Measurements from ENCODE around the gene OR2K2.

DNA sequence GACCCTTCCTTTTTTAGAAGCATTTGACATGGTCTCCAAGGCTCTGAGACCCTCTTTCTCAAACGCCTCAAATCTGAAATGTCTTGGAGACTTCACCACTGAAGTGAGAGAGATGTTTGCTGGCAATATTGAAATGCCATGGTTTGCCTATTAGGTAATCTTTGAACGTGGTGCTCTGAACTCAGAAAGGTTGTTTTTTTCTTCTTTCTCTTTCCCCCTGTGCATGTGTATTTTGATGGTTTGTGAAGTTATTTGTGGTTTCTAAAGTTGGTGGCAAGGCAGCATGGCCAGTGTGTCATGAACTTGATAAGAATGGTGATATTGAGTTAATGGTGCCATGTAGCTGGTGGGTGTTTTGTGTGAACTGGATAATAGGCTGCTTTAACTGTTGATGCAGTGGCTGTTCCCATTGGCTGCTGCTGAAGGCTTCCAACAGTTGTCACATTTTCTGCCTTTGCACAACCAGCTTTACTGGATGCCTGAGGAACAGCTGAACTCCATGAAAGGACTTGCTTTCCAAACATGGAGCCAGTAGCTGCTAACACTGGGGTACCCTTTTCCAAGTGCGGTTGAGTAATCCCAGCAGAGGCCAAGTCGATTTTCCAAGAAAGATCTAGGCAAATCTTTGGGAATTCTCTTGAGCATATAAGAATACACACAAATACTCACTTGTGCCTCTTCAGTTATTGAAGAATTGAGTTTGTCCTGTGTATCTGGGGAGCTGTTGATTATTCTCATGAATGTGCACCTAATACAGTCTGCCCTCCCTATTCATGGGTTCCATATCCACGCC, 1.8 kb downstream of the PALM2AKAP2 start:
- RRBS, 2 experiments: no CpG with 5 or more reads among the region's 5 CpGs

DNA sequence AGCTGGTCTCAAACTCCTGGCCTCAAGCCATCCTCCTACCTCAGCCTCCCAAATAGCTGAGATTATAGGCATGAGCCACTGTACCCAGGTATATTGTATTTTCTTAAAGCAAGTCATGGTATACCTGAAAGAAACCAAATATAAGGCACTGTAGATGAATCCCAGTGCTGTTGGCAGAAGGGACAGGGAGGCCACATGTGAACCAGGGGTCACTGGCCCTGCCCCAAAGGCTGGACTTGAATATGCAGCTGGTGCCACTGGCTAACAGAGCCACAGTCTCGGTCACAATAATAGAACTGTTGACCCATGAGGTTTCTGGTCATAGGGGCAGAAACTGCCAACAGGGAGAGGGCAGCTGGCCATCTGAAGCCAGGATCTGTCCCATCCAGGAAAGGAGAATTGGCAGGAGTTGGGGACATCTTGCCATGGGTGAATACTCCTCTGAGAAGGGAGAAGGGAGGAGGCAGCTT, 31.8 kb downstream of the PALM2AKAP2 start:
- RRBS, 2 experiments: no CpG with 5 or more reads among the region's 1 CpG

GRCh38 chr9:109817199-109817435, 37.1 kb downstream of the PALM2AKAP2 start:
- RRBS, 2 experiments: no CpG with 5 or more reads among the region's 1 CpG

DNA sequence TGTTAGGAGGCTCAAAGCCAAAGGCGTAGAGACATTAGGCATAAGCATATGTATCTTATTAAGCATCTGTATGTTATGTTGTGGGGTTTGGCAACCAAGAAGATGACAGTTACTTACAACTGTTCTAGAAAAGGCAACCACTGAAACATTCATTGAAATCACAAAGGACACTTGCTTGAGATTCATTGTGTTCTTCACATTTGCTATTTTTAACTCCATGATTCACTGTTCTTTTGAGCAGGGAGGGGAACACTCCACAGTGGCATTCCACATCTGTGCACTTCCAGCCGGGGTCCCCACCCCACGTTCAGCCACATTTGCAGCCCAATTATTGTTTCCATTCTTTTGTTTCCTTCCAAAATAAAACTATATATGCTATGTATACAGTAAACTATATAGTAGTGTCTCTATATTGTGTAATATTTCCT, 107.1 kb downstream of the PALM2AKAP2 start:
- RRBS, 2 experiments: no CpG with 5 or more reads among the region's 3 CpGs

GRCh38 chr9:109907278-109908297, 127.6 kb downstream of the PALM2AKAP2 start:
- RRBS, 2 experiments: no CpG with 5 or more reads among the region's 10 CpGs

- RRBS, 2 experiments: 50 to 51% methylated on average over 6 of the region's 20 CpGs
Observed at GRCh38 chr9:110127155-110127857, 80.7 kb downstream of the C9orf152 start.

- RRBS, 2 experiments: no CpG with 5 or more reads among the region's 4 CpGs
Observed at GRCh38 chr9:111330132-111330425, at the start of gene OR2K2. Gene OR2K2 (minus strand): TSS chr9:111330224.

DNA sequence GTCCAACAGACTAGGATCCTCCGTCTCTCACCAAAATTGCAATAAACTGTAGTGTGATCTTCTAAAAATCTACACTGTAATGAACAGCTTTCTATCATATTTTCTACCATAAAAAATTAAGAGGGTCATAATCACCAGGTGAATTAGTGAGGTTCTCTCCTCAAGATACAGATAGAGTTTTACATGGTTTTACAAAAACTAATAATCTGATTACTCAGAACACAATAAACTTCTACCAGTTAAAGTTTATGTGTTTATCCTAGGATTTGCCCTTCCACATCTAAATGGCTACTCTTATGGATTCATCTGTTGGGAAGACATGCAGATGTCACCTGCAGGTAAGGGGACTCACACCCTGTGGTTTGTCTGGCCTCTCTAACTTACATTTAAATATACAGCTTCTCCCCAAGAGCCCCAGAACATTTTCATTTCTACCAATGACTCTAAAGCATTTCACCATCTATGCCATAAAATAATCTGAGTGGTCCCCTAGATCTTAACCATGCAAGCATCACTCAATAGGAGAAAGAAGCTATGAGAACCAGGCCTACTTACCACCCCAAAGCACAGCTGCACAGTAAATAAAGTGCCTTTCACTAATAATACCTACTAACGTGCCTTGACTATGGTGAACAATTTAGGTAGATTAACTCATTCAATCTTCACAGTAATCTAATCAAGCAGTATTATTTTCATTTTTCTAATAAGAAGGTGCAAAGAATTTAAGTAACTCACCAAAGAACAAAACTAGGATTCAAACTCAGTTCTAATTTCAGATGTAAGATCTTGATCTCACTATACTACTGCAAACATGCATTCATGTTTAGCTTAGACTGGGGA, 60.3 kb downstream of the ECPAS start:
- RRBS, 2 experiments: no CpG with 5 or more reads among the region's 2 CpGs

DNA sequence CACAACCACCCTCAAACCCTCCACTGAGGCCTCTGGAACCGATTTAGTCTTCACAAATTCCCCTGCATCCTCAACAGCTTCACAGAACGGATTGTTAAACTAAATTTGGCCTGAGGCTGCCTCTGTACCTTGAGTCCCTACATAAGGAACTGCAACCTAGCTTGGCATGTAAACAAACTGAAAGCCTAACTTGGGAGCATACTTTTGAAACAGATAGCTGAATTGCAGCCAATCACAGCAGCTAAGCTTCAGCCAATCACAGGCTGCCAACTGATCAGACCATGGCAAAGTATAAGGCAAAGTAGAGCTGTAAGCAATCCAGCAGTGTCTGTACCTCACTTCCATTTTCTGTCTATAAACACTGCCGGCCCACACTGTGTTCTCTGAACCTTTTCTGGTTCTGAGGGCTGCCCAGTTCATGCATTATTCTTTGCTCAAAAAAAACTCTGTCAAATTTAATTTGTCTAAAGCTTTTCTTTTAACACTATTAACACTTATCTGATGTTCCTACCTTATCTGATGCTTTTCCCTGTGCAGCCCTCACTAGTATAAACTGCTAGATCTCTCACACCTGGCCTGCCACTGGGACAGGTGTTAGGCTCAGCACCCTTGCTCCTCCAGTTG, 8.9 kb upstream of the ZNF483 start:
- RRBS, 2 experiments: no CpG with 5 or more reads among the region's 3 CpGs

DNA sequence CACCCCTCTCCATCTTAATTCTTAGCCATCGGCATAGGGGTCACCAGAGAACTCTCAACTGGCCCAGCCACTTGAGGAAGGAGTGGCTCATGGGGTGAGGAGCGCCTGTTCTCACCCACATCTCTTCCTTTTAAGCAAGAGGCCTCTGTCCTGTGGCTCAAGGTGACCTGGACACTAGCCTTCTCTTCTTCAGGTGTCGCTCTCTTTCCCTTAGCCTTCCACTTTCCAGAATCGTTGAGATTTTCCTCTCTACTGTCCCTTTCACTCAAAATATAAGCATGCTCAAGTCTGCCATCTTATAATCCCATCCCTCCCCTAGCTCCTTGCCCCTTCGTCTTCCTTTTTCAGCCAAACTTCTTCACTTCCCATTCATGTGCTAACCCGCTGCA, 13.2 kb downstream of the PTGR1 start:
- RRBS, 2 experiments: no CpG with 5 or more reads among the region's 6 CpGs

- RRBS, 2 experiments: no CpG with 5 or more reads among the region's 9 CpGs
Observed at GRCh38 chr9:111610656-111611275, 11.3 kb upstream of the PTGR1 start.

GRCh38 chr9:111868460-111868848, 28.2 kb upstream of the UGCG start:
- RRBS, 2 experiments: no CpG with 5 or more reads among the region's 6 CpGs

GRCh38 chr9:111932682-111933360, 36.2 kb downstream of the UGCG start:
- RRBS, 2 experiments: no CpG with 5 or more reads among the region's 6 CpGs

- RRBS, 2 experiments: no CpG with 5 or more reads among the region's 4 CpGs
Observed at GRCh38 chr9:111969212-111969623, 72.6 kb downstream of the UGCG start.

DNA sequence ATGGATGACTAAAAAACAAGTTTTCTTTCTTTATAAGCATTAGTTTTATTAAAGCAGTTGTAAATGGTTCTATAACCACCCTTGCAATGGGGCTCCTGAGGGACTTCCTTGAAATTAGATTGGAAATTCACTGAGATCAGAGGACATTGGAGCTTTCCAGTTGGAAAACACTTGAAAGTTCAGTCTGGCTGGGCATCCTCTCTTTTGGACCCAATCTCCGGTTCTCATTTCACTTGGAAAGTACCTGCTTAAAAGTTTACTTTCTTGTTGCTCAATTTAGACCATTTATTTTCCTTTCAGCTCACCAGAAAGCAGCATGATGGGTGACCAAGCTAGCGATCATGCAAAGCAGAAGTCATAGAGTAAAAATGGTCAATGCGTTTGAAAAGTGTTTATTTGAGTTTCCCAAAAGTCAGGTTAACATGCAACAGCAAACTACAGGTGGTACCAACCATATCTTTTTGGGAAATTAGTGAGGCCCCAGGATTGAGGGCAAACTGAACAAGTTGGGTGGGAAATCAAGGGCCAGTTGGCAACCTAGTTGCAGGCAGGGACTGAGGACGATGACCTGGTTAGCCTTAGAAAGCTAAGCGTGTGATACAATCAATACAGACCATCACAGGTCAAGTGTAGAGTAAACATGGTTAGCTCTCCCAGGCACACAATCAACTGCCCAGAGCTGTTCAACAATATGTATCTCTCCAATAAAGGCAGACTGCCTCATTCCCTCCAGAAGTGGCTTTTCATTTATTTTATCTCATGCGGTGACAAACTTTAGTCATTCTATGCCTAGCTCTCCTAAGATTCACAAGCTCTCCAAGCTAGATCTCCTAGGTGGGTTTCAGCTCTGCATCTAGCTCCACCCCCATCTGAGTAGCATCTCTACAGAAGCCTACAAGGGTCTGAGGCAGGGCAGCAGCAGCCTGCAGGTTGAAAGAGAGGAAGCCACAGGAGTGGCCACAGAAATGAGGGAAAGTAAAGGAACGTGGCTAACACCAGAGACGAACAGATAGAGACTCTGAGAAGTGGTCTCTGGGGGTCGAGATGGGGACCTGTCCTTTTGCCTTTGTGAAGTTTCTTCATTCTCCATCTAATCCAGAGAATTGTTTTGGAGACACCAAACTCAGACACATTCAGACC, 136.9 kb downstream of the UGCG start:
- RRBS, 2 experiments: no CpG with 5 or more reads among the region's 9 CpGs

DNA sequence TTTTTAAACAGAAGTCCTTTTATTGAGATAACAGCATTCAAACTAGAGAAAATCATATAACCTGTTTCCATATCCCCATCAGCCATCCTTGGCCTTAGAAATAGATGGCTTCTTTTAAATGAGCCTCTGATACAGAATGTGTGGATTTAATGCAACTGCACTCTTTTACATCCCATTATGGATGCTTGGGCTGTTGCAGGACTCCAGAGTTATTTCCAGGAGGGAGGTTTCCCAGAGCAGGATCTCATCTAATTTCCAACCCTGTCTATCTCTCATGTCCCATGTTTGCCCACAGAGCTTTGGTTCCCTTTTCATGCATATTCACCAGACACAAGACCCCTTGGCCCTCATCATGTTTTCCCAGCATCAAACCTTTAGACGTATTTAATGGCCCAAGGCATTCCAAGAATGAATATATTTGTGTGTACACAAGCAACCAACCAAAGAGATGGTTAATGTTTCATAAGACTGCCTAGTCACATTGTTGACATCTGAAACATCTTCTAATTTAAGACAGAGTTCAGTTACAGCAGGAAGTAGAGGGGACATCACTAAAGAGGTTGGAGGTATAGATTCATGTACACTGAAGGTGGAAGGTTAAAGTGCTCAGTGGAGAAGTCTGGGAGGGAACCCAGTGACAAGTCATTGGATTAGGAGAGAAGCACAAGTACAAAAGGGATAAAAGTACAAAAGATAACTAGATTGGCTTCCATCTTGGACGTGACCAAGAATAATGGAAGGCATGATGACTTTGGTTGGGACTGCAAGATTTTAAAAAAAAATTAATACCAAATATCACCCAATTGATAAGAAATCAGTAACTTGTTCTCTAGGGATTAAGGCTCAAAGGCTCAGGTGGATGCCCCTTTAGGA, 49.2 kb downstream of the SUSD1 start:
- RRBS, 2 experiments: no CpG with 5 or more reads among the region's 2 CpGs

GRCh38 chr9:112169261-112169883, 5.7 kb downstream of the SUSD1 start:
- RRBS, 2 experiments: no CpG with 5 or more reads among the region's 8 CpGs

GRCh38 chr9:112173397-112174421, 1.4 kb downstream of the SUSD1 start:
- RRBS, 2 experiments: no CpG with 5 or more reads among the region's 21 CpGs

DNA sequence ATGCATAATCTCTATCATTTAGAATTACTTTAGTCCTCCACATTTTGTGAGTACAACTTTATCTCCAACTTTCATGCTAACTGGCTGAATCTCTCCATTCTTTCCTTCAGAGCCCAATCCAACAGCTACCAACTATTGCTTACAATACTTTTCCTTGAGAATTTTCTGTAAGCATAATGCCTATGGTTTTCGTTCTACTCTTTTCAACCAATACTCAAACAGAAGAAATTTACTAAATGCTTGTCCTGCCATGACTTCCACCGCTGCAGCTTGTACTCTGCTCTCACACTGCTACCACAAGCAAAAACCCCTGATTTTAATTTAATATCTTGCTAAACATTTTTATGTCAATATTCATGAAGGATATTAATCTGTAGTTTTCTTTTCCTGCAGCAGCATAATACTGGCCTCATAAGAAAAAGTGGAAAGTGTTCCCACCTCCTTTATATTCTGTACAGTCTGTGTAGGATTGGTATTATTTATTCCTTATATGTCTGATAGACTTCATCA, 52.2 kb downstream of the PTBP3 start:
- RRBS, 2 experiments: no CpG with 5 or more reads among the region's 2 CpGs

GRCh38 chr9:112309002-112309614, 24.3 kb downstream of the PTBP3 start:
- RRBS, 2 experiments: no CpG with 5 or more reads among the region's 7 CpGs